SUDHL5 (cell line): ENCODE measurements around the genes SNX18 and IL31RA.

GRCh38 chr5:54021730-54022470 lies 288.5 kb downstream of the ARL15 start:
- PRO-cap, result no peak

GRCh38 chr5:54232020-54232558 lies 78.3 kb downstream of the ARL15 start:
- PRO-cap, result no peak

DNA sequence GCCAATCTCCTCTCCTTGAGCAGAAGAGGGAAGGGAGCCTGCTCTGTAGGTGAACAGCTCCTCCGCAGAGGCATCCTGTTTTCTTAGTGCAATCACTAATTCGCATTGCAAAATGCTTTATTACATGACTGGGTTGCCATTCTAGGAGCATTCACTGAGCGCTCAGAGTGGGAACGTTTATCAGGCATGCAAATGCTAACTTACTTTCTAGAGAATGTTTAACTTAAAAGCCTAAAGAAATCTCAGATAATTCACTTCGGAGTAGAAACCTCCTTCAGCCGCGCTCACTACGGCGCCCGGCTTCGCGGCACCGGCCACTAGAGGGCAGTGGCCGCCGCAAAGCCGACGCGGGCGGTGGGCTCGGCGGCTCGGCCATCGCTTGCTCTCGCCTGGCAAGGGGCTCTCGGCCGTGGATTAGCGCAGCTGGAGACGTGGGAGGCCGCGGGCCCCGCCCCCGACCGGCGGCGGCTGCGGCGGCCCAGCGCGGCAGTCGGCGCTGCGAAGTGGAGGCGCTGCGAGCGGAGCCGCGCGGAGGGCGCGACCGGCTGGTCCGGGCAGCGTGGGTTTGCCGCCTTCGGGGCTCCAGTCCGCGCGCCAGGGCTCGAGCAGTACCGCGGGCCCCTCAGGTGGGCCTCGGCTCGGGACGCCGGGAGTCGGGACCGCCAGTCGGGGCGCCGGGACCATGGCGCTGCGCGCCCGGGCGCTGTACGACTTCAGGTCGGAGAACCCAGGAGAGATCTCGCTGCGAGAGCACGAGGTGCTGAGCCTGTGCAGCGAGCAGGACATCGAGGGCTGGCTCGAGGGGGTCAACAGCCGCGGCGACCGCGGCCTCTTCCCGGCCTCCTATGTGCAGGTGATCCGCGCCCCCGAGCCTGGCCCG lies at the start of gene SNX18:
SNX18 (plus strand) TSS at position 489 of the 880 bp plus-strand sequence.
- PRO-cap, result no peak

DNA sequence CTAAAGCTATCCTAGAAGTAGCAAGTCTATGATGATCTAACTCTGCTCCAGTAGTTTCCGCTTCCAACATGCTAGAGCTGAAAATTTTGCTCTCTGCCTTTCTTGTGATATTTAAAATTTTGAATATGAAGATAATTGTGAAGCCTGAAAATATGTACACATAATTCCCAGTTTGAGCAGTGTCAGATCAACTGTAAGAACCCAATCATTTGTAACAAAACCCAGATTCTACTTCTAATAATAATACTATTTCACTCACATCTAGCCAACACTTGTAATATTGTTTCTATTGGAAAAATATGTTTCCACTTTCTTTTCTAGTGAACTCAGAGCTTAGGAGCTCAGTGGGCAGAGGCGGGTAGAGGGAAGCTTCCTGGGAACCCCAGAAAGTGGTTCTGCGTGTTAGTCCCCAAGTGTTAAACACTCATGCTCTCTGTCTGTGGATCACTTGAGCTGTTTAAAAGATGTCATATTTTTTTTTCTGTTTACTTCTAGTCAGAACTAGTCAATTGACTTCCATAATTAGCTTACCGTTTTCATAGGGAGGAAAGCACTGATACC lies 20.5 kb downstream of the SNX18 start:
- PRO-cap, result no peak

DNA sequence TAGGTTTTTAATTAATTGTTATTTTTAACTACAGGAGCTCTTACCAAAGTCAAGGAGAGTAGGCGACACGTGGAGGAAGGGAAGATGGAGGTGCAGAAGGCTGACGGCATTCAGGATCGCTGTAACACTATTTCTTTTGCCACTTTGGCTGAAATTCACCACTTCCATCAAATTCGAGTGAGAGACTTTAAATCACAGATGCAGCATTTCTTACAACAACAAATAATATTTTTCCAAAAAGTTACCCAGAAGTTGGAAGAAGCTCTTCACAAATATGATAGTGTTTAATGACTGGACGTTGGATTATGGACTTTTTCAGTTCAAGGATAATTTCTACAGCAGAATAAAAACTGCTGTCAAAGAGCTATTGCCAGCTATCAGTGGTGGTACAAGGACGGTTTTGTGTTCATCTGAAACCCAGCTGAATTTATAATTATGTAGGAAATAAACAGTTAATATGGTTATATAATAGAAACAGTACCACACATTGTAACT lies 25.6 kb downstream of the SNX18 start:
- PRO-cap, result no peak

- PRO-cap, result no peak
Measured at GRCh38 chr5:54776727-54777083, 208.7 kb downstream of the ESM1 start.

GRCh38 chr5:55096699-55097370 lies 5.6 kb upstream of the GZMA start:
- PRO-cap, result no peak

- PRO-cap, result no peak
Measured at GRCh38 chr5:55423278-55423805, 111.4 kb downstream of the PLPP1 start.

DNA sequence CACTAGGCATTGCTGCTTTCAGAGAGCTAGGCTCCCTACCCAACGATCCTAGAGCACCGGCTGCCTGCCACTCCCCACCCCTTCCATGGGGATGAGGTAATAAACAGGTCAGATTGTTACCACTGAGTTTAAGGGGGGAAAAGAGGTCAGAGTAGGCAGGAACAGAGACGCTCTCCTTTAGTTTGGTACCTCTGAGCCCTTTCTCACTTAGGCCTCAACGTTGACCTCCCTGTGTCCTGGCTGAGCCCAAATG lies 462 bp upstream of the PLPP1 start:
- PRO-cap, result no peak

- PRO-cap, result no peak
Measured at GRCh38 chr5:55851189-55851684, at the start of gene IL31RA. Gene IL31RA (plus strand): TSS chr5:55851357.

- PRO-cap, result no peak
Measured at GRCh38 chr5:55937399-55938055, 57.2 kb downstream of the IL6ST start.

- PRO-cap, result no peak
Measured at GRCh38 chr5:56058165-56058654, 63.4 kb upstream of the IL6ST start.

- PRO-cap, result no peak
Measured at GRCh38 chr5:56126394-56126909, 106.7 kb downstream of the ANKRD55 start.

- PRO-cap, result no peak
Measured at GRCh38 chr5:56142560-56143621, 90.2 kb downstream of the ANKRD55 start.

DNA sequence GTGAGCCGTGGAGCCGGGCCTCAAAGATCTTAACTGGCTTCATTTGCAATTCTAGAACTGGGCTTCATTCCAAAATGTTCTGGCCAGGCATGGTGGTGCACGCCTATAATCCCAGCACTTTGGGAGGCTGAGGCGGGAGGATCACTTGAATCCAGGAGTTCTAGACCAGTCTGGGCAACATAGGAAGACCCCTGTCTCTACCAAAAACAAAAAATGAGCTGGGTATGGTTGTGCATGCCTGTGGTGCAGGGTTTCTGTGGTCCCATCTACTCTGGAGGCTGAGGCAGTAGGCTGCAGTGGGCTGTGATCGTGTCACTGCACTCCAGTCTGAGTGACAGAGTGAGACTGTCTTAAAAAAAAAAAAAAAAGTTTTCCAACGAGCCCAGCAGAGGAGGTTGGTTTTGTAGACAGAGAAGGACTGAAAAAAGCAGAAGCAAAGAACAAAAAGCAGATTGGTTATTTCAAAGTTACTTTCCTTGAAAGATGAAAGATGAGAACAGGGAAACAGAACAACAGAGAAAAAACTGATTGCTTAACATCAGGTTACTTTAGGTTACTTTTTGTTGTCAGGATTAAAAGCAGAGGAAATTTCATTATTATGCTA lies 78.2 kb downstream of the ANKRD55 start:
- PRO-cap, result no peak

GRCh38 chr5:56585907-56586756 lies 229.2 kb upstream of the MAP3K1 start:
- PRO-cap, result no peak

GRCh38 chr5:56814156-56814818 lies 1.1 kb upstream of the MAP3K1 start:
- PRO-cap, result no peak

DNA sequence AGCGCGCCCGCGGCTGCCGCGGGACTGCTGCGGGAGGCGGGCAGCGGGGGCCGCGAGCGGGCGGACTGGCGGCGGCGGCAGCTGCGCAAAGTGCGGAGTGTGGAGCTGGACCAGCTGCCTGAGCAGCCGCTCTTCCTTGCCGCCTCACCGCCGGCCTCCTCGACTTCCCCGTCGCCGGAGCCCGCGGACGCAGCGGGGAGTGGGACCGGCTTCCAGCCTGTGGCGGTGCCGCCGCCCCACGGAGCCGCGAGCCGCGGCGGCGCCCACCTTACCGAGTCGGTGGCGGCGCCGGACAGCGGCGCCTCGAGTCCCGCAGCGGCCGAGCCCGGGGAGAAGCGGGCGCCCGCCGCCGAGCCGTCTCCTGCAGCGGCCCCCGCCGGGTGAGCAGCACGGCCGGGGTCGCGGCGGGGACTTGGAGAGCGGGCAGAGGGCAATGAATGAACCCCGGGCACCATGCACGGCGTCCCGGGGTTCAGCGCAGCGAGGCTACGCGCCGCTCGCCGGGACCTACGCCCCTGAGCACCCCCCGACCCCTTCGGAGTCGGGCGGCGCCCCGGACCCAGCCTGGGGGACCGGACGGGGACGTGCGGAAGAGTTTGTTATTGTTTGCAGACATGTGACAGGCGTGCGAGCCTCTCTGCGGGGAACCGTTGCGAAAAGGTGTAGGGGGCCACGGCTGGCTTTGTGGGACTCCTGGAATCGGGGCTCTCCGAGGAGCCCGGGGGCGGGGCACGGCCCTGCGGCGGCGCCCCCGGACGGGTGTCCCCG lies 511 bp downstream of the MAP3K1 start:
- PRO-cap, result no peak

DNA sequence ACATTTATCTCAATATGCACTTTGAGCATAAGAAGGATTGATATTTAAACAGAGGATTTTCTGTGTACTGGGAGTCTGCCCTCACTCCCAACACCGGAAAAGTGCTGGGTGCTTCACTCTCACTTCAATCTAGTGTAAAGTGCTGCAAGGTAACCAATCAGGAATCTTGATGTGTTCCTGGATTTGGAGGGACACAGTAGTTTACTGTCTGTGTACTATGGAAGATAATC lies 169.5 kb upstream of the ACTBL2 start:
- PRO-cap, result no peak

- PRO-cap, result no peak
Measured at GRCh38 chr5:57816307-57816581, 333.6 kb upstream of the ACTBL2 start.